Subcutaneous preadipocyte (primary cell): ENCODE data around the gene NYAP2.

DNA sequence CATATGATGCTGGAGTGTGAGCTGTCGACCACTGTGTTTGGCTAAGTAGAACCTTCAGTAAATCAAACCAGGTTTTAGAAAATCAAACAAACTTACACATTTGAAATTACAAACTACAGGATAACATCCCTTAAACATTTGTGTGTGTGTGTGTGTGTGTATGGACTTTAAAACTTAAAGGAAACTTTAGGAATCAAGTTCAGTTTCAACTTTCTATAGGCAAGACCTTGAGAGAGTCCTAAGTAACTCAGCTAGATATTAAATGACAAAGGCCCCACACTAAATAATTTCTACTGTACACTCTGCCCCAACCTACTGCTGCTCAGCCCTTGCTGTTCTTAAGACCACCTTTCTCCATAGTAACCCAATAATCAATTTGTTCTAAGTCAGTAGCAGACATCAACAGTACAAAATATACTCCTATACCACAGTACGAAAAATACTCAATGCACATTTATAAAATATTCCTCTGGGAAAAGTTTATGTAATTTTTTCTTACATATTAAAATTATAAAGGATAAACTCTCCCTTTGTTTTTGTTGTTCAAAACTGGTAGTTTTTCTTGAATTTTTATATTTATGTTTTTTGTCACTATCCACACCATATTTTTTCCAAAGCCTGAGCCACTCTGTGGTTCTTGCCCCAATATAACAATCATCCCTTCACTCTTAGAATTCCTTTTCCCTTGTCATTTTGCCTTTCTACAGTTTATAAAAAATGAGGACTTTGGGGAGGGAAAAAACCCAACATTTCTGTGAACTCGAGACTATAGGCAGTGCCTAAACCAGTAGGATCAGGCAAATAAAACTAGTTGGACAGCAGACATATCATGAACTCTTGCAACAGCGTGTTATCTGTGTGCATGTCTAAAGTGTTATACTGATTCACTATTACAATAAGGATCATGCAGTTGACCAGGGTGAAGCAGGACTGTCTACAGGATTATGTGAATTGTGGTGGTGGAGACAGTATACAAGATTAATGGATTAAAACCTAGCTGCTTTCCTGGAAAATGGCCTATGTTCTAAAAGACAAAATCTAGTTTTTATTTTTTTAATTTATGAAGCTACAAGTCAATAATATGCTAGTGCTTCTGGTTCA, 87.0 kb downstream of the CUL3 start:
- CAGE, long polyA plus RNA = no peak

DNA sequence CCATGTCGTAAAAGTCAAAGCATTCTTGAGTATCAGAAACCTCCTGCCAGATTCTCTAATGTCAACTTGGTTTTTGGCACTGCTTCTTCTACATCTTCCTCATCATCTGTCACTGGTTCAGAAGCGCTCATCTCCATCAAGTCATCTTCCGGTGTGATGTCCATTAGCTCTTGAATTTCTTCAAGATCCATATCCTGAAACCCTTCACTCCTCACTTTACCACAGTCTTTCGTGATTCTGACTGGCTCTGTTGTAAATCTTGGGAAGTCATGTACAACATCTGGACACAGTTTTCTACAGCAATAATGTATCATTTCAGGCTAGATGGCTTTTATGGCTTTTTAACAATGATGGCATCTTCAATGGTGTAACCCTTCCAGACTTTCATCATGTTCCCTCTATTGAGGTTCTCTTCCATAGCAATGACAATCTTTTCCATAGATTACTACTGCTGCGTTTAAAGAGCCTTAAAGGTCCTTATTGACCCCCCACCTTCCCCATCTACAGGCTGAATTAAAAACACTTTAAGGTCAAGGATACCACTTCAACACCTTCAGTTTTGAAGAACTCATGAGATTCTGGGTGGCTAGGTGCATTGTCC, 19.5 kb downstream of the CUL3 start:
- CAGE, long polyA plus RNA = no peak

GRCh38 chr2:224935793-224936133, 106.5 kb downstream of the DOCK10 start:
- CAGE, long polyA plus RNA = no peak

DNA sequence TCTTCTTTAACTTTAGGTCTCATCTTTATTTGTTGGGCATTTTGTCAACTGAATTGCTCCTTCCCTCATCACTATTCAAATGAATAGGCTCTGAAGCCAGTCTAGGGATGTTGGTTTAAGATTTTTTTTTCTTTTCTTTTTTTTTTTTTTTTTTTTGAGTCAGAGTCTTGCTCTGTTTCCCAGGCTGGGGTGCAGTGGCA, 98.7 kb downstream of the DOCK10 start:
- CAGE, long polyA plus RNA = no peak

GRCh38 chr2:224948645-224949185, 93.6 kb downstream of the DOCK10 start:
- CAGE, long polyA plus RNA = no peak

DNA sequence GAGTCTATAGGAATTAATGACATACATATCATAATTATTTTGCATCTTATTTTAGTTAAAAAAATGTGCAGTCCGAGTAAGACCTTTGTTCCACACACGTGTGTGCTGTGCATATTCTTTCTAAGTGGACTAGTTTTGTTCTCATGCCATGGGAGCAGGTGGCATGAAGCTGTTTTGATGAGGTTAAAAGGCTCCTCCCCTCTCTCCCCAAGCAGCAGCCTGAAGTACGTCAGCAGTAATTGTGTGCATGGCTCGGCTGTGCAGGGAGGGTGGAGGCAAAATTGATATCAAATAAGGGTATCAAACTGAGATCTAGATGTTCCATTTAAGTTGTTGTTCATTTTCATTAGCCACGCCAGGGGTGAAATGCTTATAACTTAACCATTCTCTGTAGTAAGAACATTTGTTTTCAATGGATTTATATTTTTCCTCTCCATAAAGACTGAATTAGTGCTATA, at the start of gene NYAP2:
Gene NYAP2, plus strand, starts transcription at position 235 of the 458 bp plus-strand sequence.
- CAGE, long polyA plus RNA = no peak

- CAGE, long polyA plus RNA = no peak
Observed at GRCh38 chr2:225512931-225513650, 113.6 kb downstream of the NYAP2 start.

GRCh38 chr2:225894421-225895005, 495.0 kb downstream of the NYAP2 start:
- CAGE, long polyA plus RNA = no peak

DNA sequence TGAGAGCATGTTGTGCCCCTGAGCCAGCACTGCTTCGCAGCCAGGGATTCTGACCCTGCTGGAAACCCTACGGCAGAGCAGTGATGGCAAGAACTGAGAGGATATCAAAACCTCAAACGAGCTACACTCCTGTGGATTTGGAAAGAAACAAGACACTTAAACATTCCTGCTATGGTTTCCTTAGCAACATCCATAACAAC, 649.1 kb downstream of the NYAP2 start:
- CAGE, long polyA plus RNA = no peak

DNA sequence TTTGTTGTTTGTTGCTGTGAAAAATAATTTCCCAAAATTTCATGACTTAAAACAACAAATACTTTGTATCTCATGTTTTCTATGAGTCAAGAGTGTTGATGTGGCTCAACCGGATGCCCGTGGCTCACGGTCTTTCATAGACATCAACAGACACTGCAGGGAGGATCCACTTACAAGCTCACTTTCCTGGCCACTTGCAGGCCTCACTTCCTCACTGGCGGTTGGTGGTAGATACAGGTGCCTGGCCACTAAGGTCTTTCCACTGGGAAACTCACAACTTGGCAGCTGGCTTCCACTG, 662.9 kb downstream of the IRS1 start:
- CAGE, long polyA plus RNA = no peak

- CAGE, long polyA plus RNA = no peak
Observed at GRCh38 chr2:226151058-226151612, 648.5 kb downstream of the IRS1 start.

GRCh38 chr2:226508724-226509074, 290.9 kb downstream of the IRS1 start:
- CAGE, long polyA plus RNA = no peak

- CAGE, long polyA plus RNA = no peak
Observed at GRCh38 chr2:226524289-226524952, 275.2 kb downstream of the IRS1 start.

- CAGE, long polyA plus RNA = no peak
Observed at GRCh38 chr2:226631146-226631556, 168.5 kb downstream of the IRS1 start.

- CAGE, long polyA plus RNA = no peak
Observed at GRCh38 chr2:226631589-226632135, 168.0 kb downstream of the IRS1 start.

DNA sequence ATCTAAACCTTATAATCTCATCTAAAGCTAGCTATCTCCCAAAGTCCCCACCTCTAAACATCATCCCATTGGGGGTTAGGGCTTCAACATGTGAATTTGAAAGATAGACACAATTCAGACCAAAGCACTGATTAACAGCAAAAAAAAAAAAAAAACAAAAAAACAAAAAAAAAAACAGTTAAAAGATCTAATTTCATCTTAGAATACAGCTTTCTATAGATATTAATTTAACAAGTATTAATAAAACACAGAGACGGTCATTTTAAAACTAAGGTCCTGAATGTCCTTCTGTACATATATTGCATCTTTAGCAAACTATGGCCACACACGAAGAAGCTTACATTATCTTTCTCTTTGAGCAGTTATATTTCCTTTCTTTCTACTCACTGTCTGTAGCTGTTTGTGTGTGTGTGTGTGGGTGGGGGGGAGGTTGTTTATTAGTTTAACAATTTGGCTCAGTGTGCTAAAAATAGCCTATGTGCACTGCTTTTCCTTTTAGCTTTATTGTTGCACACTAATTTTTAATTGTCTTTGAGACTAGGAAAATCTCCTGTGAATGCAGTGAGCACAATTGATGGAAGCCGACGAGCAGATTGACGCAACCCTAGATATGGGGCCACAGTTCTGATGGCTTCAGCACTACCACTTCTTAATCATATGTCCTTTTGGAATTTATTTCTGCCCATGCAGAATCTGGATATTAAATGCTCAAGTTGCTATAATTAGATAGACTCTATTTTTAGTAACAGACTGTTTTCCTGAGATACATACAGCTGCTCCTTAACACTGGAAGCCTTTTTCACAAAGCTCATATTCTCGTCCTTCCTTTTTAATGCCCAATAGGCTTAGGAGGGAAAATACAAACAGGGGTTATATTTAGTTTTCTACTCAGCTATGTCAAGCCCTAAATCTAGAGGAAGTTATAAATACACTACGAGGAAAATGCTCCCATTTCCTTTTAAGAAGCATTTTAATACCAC, 109.2 kb downstream of the IRS1 start:
- CAGE, long polyA plus RNA = no peak

GRCh38 chr2:226742292-226743032, 57.2 kb downstream of the IRS1 start:
- CAGE, long polyA plus RNA = no peak

- CAGE, long polyA plus RNA = no peak
Observed at GRCh38 chr2:226763197-226763980, 36.2 kb downstream of the IRS1 start.

DNA sequence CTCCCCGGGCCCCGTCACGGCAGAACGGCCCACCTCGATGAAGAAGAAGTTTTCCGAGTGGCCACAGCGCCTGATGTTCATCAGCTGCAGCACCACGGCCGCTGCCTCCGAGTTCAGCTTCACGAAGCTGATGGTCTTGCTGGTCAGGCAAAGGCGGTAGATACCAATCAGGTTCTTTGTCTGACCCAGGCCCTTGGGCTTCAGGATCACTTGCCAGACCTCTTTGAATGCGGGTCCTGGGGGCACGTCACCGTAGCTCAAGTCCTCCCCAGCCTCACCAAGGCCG, 1.6 kb downstream of the IRS1 start:
- CAGE, long polyA plus RNA = no peak

DNA sequence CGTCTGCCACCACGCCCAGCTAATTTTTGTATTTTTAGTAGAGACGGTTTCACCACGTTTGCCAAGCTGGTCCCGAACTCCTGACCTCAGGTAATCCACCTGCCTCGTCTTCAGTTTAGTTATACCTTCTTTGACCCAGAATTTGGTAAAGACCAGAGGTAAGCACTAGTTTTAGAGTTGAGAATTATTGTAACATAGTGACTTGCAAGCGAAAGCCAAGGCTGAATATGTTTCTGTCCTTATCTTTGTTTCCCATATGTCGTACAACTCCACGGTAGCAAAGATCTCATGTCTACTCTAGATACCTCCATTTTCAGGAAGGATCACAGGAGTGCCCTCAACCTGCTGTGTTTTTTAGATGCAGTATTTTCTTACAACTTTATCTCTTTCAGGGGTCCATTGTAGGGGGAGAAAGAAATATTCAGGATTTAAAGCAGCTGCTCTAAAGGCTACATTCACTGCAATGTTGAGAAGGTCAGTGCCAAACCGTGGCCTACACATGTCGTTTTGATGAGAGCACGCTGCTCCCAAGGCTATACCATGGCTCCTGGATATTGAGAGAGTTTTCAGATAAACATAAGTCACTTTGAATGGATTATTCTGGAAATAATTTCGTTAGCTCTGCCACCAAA, 1.9 kb downstream of the RHBDD1 start:
- CAGE, long polyA plus RNA = no peak